Thoracic aorta (tissue), 1 donor: ENCODE results near the gene ZNHIT6.

GRCh38 chr1:85525433-85526149 lies 55.0 kb upstream of the CCN1 start:
- RAMPAGE, long total RNA: no peak

- RAMPAGE, long total RNA: no peak
These were observed 3.0 kb upstream of the CCN1 start for GRCh38 chr1:85577691-85577788.

GRCh38 chr1:85582357-85582911 lies 1.9 kb downstream of the CCN1 start:
- RAMPAGE, long total RNA: no peak

- RAMPAGE, long total RNA: no peak
These were observed 61.4 kb downstream of the CCN1 start for GRCh38 chr1:85641758-85642581.

DNA sequence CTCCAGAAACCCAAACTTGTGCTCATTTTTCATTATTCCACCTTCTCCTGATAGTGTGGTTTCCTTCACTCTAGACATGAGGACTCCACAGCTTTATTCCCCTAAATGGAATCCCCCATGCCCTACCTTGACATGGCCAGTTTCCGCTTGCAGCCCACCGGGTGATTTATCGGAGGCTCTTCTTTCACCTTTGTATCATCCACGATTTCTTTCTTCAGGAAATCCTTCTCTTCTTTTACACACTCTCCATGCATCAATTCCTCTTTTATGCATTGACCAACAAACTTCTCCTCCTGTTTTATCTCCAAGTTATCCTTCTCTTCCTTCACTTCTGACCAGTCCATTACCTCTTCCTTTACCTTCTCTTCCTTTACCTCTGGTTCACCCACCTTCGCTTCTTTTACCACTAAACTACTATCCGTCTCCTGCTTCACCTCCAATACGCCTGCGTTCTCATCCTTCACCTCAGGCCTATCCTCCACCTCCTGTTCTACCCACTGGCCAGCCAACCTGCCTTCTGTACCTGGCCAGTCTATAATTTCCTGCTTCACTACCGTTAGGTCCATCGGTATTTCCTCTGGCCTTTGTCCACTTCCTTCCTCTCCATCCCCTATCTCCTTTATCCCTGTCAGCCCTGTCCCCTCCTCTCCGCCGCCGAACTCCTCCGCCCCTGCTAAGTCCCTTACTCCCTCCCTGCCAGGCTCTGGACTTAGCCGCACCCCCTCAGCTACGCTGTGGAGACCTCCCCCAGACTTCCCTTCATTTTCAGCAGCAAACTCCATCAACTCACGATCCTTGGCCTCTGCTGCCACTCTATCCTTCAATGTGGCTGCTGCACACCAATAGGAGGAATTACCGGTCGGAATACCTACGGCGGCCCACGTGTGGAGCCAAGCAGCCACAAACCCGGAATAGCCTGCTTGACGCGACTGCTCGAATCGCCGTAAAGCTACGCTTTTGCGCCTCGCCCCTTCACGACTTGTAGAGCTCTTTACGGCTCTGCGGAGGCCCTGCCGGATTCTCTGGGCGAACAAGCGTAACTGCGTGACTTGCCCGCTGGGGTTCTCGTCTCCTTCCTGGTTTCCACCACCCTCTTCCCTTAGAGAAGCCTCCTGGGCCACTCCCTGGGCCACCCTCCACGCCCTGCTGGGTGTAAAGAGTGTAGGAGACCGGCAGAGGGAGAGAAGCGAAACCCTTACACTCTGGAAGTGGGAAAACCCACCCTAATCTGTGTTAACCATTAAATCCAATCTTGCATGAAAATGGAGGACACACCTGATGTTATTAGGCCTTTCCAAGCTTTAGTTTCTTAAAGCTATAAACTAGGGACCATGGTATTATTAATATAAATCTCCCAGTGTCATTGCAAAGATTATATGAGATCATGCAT lies at the start of gene ZNHIT6:
TSS of gene ZNHIT6 (minus strand) at position 931 of the 1,390 bp plus-strand sequence.
- RAMPAGE, long total RNA: start-site peak on the minus strand centred at position 551 of the sequence, 805 bp wide, 378 reads

DNA sequence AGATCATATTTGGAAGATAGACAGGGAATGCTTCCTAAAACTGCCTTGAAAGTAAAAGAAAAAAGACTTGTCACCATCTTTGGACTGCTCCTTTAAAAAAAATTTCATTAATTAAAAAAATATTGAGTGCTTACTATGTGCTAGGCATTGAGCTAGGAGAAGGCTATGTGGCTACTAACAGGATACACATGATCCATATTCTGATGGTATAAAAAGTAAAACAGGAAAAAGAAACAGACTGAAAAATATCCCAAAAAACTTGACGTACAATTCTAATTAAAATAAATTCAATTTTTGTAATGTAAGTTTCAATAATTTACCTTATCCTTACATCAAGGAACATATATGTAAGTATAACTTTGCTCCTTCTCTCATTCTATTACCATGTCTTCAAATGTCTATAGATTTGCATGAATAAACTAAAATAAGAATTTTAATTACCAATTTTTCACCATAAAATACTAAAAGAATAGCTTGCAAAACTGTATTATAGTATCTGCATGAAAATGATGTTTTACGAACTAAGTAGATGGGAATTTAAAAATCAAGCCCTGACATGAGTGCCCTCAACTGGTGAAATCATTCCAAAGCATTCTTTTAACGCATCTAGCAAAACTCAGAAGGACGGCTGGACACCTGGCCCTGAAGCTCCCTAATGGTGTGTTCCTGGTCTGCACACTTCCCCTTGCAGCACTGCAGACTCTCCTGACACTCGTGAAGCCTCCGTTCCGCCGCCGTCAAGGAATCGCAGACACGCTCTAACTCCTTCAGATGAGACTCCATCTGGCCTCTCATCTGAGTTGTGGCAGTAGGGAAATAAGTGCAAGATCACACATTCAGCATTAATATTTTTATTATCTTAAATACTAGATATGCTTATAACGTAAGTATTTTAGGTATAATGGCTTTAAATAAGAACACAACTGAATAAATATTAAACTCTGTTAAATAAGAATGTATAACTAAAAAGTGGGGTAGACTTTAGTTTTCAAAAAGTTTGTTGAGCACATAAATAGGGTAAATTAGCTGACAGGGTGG lies 40.0 kb downstream of the ODF2L start:
- RAMPAGE, long total RNA: no peak

DNA sequence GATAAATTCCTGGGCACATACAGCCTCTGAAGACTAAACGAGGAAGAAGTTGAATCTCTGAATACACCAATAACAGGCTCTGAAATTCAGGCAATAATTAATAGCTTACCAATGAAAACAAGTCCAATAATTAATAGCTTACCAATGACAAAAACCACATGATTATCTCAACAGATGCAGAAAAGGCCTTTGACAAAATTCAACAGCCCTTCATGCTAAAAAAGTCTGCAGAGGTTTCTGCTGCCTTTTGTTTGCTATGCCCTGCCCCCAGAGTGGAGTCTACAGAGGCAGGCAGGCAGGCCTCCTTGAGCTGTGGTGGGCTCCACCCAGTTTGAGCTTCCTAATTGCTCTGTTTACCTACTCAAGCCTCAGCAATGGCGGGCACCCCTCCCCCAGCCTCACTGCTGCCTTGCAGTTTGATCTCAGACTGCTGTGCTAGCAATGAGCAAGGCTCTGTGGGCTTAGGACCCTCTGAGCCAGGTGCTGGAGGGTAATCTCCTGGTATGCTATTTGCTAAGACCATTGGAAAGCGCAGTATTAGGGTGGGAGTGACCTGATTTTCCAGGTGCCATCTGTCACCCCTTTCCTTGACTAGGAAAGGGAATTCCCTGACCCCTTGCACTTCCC lies 96.7 kb downstream of the SELENOF start:
- RAMPAGE, long total RNA: no peak

GRCh38 chr1:86915016-86915861 lies 804 bp downstream of the HS2ST1 start:
- RAMPAGE, long total RNA: no peak

GRCh38 chr1:87044700-87045267 lies 130.3 kb downstream of the HS2ST1 start:
- RAMPAGE, long total RNA: no peak

GRCh38 chr1:87104847-87106091 lies 190.8 kb downstream of the HS2ST1 start:
- RAMPAGE, long total RNA: no peak

- RAMPAGE, long total RNA: no peak
These were observed 174.3 kb upstream of the LMO4 start for GRCh38 chr1:87154227-87154851.

- RAMPAGE, long total RNA: no peak
These were observed 102.3 kb upstream of the LMO4 start for GRCh38 chr1:87226189-87226962.

DNA sequence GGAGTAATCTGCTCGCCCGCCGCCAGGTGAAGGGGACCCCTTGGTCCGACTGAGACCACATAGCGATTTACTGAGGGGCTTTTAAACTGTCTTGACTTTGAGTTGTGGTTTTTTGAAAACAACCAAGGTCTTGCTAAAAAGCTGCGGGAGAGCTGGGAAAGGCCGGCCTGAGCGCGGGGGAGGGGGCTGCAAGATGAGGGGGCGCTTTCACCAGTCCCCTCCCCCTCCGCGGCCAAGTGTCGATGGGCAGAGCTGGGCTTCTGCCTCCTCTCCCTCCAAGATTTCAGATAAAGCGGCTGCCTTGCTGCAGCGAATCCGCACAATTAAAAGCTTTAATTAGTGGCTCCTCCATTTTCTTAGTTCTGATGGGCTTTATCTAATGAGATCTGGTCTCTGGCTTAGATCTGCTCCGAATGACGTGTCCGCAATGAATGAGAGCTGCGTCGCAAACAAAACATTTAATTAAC lies 5.9 kb downstream of the LMO4 start:
- RAMPAGE, long total RNA: no peak

DNA sequence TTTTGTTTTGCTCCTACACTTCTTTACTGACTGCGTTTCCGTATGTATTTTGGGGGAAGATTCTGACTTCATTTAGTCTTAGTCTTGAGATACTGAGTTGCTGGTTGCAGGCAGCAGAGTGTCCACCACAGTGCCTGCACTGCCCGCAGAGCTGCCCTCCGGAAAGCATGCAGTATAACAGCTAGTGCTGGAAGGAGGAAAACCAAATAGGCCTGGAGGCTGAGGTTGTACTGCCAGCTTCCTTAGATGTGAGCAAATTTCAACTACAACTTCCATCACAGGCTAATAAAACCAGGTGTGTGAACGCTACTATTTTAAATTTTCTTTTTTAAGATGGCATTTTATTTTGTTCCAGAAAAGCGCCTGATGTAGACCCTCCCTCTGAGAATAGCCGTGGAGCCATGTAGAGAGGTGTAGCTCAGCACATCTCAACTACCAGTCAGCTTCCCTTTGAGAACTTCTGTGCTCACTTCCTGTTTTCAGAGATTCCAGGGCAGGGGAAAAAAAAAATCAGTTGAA lies 17.5 kb downstream of the LMO4 start:
- RAMPAGE, long total RNA: no peak

DNA sequence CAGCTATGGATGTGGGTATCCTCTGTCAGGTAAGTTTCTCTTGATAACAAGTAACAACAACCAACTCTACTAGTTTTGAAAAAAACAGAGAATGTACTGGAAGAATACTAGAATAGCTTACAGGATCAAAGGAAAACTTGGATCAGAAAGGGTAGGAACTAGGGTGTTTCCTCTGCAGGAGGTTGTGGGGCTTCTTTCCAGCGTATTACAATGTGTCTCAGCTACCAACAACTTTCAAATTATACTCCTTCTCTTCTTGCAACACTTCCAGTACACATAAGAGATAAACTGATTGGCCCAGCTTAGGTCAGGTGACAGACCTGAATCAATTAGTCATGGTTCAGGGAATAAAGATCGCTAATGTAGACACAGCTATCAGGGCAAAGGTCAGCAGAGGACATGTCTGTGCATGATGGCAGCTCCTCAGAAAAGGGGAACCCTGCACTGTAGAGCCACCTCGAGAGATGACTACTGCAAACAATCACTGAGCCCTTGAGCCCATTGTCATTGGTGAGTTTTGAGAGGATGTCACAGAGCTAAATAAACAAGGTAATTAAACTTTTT lies 36.9 kb upstream of the PKN2 start:
- RAMPAGE, long total RNA: no peak

GRCh38 chr1:88661205-88661476 lies 22.9 kb upstream of the PKN2 start:
- RAMPAGE, long total RNA: no peak

DNA sequence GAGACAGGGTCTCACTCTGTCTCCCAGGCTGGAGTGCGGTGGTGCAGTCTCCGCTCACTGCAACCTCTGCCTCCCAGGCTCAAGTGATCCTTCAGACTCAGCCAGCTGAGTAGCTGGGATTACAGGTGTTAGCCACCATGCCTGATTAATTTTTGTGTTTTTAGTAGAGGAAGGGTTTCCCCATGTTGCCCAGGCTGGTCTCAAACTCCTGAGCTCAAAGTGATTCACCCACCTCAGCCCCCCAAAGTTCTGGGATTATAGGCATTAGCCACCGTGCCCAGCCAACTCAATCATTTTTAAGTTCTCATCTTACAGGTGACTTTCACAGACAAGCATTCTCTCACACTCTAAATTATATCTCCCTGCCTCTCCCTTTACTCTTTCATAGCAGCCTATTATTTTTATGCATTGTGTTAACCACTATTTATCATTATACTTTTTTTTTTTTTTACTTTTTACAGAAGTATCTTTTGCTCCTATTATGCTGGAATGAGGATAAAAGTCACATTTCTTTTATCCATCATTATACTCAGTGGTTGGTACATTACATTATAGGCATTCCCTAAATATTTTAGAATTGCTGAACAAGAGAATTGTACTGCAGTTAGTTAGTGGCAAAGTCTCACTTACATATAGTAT lies 9.8 kb downstream of the GBP2 start:
- RAMPAGE, long total RNA: no peak

- RAMPAGE, long total RNA: no peak
These were observed 475 bp downstream of the GBP2 start for GRCh38 chr1:89125404-89125874.

DNA sequence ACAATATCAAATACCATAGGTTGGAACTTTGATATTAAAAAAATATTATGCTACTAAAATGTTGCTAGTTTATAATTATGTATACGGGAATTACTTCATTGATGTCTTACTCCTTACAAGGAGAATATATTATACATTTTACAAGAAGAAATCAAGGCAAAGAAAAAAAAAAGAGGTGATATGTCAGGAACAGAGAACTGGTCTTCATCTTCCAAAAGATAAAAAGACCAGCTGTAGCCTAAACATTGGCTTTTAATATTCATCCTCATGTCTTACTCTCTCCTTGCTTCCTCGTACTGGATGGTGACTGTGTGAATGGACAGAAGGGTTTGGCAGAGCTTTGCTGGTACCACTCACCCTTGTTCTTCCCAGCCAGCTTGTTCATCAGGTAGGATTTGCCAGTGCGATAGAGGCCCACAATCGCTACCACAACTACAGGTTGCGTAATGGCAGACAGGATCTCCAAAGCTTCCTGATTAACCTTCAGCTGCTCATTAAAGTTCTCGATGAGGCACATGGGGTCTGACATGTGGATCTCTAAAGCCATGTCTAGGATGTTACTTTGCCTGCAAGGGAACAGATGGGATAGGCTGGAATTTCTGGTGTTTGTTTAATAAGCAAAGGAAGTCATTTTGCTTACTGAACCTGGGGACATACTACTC lies 3.5 kb downstream of the GBP5 start:
- RAMPAGE, long total RNA: no peak

GRCh38 chr1:89279133-89279705 lies 6.6 kb upstream of the GBP5 start:
- RAMPAGE, long total RNA: no peak